Omental fat pad (tissue), 4 donors: ENCODE data around the genes PLXNB1, PFKFB4, NCKIPSD, QRICH1 and C3orf84.

GRCh38 chr3:48399182-48400300 is 27.5 kb downstream of the FBXW12 start:
- PRO-cap, result no peak
- RAMPAGE, long total RNA, 4 experiments, result no peak in any of the 4 experiments

DNA sequence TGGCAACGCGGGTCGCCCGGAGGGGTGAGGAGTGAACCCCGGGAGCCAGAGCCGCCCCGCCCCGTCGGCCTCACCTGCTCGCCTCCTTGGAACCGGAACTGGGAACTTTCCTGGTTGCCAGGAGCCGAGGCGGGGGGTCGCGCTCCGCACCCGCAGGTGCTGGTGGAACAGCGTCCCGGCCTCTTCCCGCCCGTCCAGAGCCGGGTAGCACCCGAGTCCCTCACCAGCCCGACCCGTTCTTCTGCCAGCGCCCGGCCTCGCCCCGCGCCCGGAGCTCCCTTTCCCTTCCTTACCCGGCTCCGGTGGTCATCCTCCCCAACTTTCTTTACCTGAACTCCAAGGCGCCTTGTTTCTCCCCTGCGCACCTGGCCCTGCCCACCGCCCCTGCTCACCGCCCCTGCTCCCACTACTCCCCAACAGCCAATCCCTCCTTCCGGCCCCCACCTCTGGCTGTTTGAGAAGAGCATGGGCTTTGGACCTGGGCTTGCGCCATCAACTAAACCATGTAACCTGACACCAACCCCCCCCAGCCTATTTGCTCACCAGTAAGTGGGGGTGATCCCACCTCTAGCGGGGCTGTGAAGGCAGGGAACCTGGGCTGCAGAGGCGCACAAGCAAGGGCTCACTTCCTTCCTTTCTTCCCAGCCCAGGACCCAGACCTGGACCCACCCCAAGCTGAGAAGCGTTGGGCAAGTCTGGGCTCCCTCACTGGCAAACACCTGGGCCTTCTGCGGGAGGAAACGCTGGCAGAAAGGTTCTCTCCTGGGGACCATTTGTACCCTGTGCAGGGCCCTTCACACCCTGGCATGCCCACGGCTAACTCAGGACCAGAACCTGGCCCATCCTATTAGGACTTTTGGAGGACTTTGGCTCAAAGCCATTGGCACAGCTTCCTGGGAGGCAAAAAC is at the start of gene PLXNB1:
PLXNB1 (minus strand) TSS at position 408 of the 908 bp plus-strand sequence.
- PRO-cap, result no peak
- RAMPAGE, long total RNA, 4 experiments, result start-site peak on the minus strand in 1 of 4 experiments, centred at positions 401 to 675 of the sequence, 20 to 177 reads per replicate

- PRO-cap, result no peak
- RAMPAGE, long total RNA, 4 experiments, result start-site peak on the minus strand in 1 of 4 experiments, at chr3:48433919-48433975 at its widest, 29 reads per replicate
Measured at GRCh38 chr3:48433542-48434248, 3.8 kb upstream of the PLXNB1 start.

GRCh38 chr3:48556442-48557584 is at the start of gene PFKFB4:
Gene PFKFB4 (minus strand): TSS chr3:48556803.
- PRO-cap, result no peak
- RAMPAGE, long total RNA, 4 experiments, result start-site peak on the minus strand in 3 of 4 experiments, at chr3:48556796-48556870 at its widest, 25 to 37 reads per replicate

DNA sequence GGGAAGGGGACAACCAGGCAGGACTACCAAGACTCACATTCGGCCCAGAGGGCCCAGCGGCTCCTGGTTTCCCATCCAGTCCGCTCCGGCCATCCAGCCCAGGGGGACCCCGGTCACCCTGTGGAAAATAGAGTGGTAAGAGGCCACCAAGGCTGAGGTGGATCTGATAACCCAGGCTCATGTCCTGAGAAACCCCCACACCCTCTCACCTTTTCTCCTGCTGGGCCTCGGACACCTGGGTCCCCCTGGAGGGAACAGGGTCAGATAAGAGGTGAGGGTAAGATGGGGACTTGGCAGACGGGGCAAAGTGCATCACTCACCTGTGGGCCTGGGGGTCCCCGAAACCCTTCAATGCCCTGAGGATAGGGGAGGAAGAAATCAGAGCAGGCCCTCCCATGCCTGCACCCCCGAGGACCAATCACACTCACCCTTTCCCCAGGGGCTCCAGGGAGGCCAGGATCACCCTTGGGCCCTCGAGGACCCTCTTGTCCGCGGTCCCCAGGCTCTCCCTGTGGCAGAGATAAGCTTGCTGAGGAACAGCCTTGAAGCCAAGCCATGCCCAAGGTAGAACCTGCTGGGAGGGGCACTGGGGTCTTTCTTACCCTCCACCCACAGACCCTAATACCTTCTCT is 15.7 kb upstream of the UCN2 start:
- PRO-cap, result no peak
- RAMPAGE, long total RNA, 4 experiments, result no peak in any of the 4 experiments

- PRO-cap, result no peak
- RAMPAGE, long total RNA, 4 experiments, result no peak in any of the 4 experiments
Measured at GRCh38 chr3:48683103-48683894, 2.4 kb downstream of the NCKIPSD start.

GRCh38 chr3:48685366-48686246 is at the start of gene NCKIPSD:
Gene NCKIPSD (minus strand): TSS chr3:48685915.
- PRO-cap, result no peak
- RAMPAGE, long total RNA, 4 experiments, result no peak in any of the 4 experiments

DNA sequence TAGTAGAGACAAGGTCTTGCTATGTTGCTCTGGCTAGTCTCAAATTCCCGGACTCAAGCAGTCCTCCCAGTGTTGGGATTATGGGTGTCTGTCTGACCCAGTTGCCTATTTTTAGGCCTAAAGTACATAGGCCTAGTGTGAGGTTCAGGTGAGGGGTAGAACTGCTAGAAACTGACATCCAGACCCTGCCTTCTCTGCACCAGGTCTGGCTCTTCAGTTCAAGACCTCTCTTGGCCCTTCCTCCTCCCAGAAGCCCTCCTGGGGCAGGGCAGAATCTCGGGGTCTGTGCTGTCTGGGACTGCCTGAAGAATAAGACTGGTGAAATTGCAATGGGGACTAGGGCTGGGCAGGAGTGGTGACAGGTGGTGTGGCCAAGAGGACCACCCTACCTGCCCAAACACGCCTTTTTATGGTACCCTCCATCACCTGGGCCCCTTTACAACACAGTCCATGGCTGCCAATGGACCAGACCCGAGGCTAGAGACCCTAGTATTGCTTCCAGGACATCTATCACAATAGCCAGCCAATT is 1.4 kb upstream of the NCKIPSD start:
- PRO-cap, result no peak
- RAMPAGE, long total RNA, 4 experiments, result no peak in any of the 4 experiments

- PRO-cap, result no peak
- RAMPAGE, long total RNA, 4 experiments, result no peak in any of the 4 experiments
Measured at GRCh38 chr3:48687948-48688838, 2.5 kb upstream of the NCKIPSD start.

DNA sequence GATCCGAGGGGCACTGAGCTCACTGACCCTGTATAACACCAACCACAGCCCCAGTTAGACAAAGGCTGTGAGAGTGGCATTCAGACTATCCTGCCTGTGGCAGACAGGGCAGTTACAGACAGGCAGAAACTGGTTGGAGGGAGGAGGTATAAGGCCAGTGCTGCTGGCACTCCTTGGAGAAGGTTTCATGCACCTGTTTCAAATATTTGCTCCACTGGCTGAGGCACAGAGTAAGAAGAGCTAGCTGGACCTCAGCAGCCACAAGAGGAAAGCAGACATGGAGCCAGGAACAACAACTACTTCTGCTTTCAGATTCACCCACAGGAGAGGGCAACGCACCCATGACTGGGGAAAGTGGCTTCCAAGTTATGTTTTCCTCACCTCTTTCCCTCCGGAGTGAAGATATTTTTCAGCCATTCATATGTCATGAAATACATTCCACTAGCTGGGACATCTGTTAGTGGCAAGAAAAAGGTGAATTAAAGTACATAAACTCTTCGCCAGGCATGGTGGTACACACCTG is 11.6 kb upstream of the PRKAR2A start:
- PRO-cap, result no peak
- RAMPAGE, long total RNA, 4 experiments, result no peak in any of the 4 experiments

- PRO-cap, result no peak
- RAMPAGE, long total RNA, 4 experiments, result no peak in any of the 4 experiments
Measured at GRCh38 chr3:49013555-49014806, 4.4 kb downstream of the DALRD3 start.

GRCh38 chr3:49022804-49023069 is 816 bp downstream of the NDUFAF3 start:
- PRO-cap, result no peak
- RAMPAGE, long total RNA, 4 experiments, result no peak in any of the 4 experiments

GRCh38 chr3:49093919-49094870 is at the start of gene QRICH1:
Gene QRICH1 (minus strand): TSS chr3:49094071.
- PRO-cap, result unidirectional peak, minus-strand start at chr3:49093990
- RAMPAGE, long total RNA, 4 experiments, result no peak in any of the 4 experiments

GRCh38 chr3:49119426-49119808 is 1.2 kb downstream of the USP19 start:
- PRO-cap, result no peak
- RAMPAGE, long total RNA, 4 experiments, result no peak in any of the 4 experiments

DNA sequence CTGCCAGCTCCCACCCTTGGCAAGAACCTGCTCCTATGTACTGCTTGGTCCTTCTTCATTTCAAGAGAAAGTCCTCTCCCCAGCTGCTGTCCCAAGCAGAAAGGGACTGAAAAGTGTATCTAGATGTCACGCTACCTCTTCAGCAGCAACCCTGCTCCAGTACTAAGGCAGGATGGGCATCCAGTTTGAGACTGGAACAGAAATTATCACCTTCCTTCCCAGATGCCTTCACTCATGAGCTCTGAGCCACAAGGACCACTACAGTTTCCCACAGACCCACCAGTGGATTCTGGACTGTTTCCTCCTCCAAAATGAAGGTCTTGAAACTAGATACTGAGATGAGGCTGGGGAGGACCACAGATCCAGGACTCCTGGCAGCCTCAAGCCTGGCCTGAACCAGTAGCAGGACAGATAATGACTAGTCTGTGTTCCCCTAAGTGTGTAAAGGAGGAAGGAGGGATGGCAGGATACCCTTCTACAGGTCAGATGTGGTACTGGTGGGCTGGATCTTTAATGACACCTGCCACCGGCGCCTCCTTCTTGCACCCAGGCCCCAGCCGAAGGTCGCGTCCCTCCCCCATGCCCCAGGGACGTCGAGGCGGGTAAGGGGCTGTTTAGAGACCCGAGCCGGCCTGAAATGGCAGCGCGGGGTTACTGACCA is 684 bp downstream of the USP19 start:
- PRO-cap, result no peak
- RAMPAGE, long total RNA, 4 experiments, result no peak in any of the 4 experiments

GRCh38 chr3:49121356-49122135 is 923 bp upstream of the USP19 start:
- PRO-cap, result no peak
- RAMPAGE, long total RNA, 4 experiments, result no peak in any of the 4 experiments

DNA sequence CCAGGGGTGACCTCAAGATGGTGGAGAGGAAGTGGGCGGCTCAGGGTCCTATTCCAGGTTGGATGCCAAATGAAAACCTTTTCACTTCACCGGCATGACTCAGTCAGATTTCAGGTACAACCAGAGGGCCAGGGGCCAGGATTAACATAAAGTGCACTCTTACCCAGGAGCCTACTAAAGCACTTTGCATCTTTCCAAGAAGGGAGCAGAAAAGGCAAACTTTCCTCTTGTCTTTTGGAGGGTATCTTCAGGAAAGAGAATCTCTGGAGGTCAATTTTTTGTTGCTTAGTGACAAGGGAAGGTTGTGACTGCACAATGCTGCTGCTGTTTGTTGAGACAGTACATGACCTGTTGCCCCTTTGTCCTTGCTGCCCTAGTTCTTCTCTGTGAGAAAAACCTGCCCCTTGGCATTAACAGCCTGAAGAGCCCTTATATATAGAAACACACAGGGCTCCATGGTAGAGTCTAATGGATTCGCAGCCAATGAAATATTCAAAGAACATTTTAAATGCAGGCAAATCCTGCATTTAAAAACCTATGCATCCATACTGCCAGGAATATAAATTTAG is at the start of gene C3orf84:
C3orf84 (minus strand) TSS at position 277 of the 569 bp plus-strand sequence.
- PRO-cap, result no peak
- RAMPAGE, long total RNA, 4 experiments, result no peak in any of the 4 experiments

- PRO-cap, result no peak
- RAMPAGE, long total RNA, 4 experiments, result no peak in any of the 4 experiments
Measured at GRCh38 chr3:49205196-49205633, 5.9 kb downstream of the IHO1 start.

- PRO-cap, result no peak
- RAMPAGE, long total RNA, 4 experiments, result no peak in any of the 4 experiments
Measured at GRCh38 chr3:49358385-49358583, 131 bp upstream of the GPX1 start.

- PRO-cap, result no peak
- RAMPAGE, long total RNA, 4 experiments, result no peak in any of the 4 experiments
Measured at GRCh38 chr3:49359153-49359407, 927 bp upstream of the GPX1 start.